ENCODE data around the gene PVALB.

- PRO-cap: no peak
These were observed 12.5 kb downstream of the MYH9 start for GRCh38 chr22:36375182-36375729.

GRCh38 chr22:36405128-36406231 is 17.7 kb upstream of the MYH9 start:
- PRO-cap: bidirectional peak, plus-strand start at chr22:36405961, minus-strand start at chr22:36405870

DNA sequence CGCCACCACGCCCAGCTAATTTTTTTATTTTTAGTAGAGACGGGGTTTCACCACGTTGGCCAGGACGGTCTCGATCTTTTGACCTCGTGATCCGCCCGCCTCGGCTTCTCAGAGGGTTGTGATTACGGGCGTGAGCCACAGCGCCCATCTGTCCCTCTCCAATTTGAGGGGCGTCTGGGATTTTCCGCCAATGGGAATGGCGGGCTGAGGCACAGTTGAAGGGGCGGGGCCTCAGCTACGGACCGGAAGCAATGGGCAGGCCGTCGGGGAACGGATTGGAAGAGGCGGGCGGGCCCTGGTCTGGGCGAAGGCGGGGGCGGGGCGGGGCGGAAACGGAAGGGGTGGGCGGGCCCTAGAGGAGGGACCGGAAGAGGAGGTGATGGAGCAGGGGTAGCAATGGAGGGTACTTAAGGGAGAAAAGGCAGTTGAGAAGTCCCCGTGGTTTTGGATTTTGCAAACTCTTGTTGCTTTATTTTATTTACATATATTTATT is 454 bp upstream of the TXN2 start:
- PRO-cap: bidirectional peak, plus-strand start at position 393 of the sequence, minus-strand start at position 120 of the sequence

DNA sequence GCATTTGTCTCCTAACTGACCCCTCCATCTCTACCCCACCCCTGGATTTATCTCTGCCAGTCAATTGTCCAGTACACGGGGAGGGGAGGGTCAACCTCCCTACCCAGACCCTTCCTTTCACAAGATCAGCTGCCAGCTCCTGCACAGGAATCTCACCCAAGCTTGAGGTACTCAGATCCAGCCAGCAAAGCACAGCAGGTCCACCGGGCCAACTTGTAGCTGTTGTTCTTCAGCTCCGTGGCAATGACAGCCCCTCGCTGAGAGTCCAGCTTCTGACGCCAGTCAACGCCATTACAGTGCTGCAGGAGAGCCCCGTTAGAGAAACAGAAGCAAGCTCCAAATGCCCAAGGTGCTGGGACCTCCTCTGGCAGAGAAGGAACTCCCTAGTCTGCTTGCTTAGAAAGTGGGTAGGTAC is 5.5 kb upstream of the FOXRED2 start:
- PRO-cap: no peak

GRCh38 chr22:36763442-36764223 is 12.3 kb downstream of the IFT27 start:
- PRO-cap: no peak

GRCh38 chr22:36816627-36817353 is at the start of gene PVALB:
PVALB (minus strand) TSS chr22:36817035.
- PRO-cap: no peak

GRCh38 chr22:36870238-36870828 is 9.5 kb downstream of the NCF4 start:
- PRO-cap: no peak

DNA sequence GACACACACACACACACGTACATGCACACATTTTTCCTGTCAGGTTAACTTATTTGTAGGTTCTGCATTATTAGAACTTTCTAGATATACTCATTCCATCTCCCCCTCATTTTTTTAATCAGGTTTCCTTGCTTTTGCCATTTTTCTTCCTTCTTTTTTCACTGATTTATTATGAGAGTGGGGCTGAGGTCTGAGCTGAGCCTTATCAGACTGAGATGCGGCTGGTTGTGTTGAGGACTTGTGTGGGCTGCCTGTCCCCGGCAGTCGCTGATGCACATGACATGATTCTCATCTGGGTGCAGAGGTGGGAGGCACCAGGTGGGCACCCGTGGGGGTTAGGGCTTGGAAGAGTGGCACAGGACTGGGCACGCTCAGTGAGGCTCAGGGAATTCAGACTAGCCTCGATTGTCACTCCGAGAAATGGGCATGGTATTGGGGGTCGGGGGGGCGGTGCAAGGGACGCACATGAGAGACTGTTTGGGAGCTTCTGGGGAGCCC is 25.3 kb downstream of the CSF2RB start:
- PRO-cap: no peak

DNA sequence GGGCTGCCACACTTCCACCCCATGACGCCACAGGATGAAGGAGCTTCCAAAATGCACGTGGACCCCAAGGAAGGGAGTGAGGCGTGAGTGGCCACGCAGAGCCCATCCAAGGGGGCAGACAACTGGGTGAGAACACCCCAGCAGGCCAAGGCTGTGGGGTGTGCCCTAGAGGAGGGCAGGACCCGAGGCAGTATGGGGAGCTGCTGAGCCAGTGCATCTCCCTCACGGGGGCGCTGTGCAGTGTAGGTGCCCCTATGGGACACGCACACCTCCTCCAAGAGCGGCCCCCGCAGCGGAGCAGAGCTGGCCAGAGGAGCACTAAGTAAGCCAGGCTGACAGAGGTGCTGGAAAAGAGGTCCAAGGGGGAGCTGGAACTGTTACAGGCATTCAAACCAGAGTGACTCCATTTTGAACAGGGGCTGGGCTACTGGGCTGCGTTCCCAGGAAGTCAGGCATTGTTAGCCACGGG is 30.3 kb downstream of the TEX33 start:
- PRO-cap: unidirectional peak, plus-strand start at position 300 of the sequence

GRCh38 chr22:36977764-36978447 is 29.7 kb downstream of the TEX33 start:
- PRO-cap: unidirectional peak, minus-strand start at chr22:36978138

GRCh38 chr22:37008352-37008859 is 755 bp upstream of the TEX33 start:
- PRO-cap: no peak

DNA sequence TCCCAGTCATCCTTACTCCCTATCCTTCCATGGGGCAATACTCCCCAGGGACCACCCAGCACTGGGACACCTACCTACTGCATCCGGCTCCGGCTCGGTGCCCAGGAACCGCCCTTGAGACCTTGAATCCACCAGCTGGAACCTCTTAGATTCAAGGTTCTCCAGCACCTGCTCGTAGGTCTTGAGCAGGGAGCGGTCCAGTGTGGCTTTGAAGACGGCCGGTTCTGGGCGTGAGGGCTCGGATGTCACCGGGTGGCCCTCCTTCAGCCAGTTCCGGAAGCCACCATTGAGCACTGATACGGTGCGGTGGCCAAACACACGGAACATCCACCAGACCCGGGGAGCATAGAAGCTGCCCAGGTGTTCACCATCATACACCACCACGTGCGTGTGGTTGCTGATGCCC is 1.2 kb downstream of the TST start:
- PRO-cap: no peak

DNA sequence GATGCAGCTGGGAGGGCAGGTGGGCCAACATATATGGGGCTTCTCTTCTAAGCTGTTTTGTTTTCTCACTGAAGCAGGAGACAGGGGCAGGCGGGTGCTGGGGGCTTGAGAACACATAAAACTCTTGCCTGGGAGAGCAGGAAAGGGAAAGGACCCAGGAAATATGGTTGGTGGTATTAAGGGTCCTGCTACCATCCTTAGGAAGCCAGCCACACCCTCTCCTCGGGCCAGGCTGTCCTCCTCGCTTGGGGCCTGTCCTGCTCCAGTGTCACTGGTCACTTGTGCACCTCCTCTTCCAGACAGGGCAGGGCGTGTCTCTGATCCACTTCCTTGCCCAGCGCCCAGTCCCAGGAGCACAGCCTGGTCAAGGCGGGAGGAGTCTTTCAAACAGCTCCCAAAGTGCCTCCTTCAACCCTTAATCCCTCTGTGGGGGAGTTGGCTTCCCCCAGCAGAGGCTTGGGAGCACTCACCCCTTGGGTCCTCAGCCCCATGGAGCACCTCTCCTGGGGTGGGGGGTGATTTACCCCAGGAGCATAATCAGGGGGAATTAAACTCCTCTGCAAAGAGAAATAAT is 8.2 kb downstream of the TMPRSS6 start:
- PRO-cap: no peak

DNA sequence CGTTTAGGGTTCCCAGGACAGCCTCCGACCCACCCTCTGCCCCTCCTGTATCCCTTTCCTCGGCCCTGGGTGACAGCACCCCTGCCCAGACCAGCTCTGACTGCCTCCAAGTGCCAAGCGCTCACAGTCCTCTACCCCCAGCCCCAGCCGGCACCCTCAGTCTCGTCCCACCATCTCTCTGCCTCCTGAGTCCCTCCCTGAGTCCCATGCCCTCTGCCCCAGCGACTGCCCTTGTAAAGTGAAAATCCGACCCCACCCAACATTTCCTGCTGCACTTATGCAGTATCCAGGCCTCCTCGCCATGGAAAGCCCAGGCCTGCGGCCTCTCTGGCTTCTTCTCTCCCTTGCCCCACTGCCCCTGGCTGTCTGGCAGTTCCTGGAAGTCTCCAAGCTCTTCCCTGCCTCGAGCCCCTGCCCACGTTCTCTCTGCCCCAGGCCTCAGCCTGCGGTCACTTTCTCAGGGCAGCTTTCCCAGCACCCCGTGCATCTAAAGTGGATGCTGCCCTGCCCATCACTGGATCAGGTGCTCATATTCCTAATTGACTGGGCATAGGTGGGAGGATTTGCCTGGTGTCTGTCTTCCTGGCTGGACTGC is 17.6 kb upstream of the IL2RB start:
- PRO-cap: no peak

DNA sequence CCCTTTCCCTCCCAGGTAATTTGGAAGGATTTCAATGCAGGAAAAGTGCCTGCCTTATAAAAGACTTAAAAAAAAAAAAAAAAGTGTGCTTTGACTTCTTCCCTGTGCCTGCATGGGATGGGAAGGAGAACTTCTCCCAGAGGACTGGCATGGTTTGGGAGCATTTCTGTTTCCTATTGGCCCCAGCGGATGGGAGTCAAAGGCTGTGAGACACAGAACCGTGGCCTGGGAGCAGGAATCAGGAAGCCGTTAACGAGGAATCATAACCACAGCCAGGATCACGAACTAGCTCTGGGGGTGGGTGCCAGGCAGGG is 583 bp downstream of the C1QTNF6 start:
- PRO-cap: no peak

GRCh38 chr22:37220472-37220980 is 8.2 kb upstream of the SSTR3 start:
- PRO-cap: no peak

- PRO-cap: no peak
These were observed 13.1 kb upstream of the SSTR3 start for GRCh38 chr22:37225105-37225990.

DNA sequence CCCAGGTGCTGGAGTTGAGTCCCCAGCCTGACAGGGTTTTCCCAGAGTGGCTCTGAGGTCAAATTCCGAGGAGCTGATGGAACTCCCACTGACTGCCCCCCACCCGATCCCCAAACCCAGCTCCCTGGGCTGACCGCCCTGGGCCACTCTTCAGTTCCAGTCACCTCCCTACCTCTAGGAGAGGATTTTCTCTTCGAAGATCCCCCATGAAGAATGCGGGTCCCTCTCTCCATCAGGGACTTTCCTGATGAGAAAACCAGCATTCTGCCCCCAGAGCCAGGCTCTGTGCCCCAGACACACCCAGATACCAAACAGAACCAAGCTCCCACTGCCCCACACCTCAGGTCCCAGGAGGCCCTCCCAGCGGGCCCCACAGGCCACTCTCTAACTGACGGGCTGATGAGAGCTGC is 12.1 kb upstream of the RAC2 start:
- PRO-cap: no peak

GRCh38 chr22:37419553-37420799 is 7.3 kb downstream of the ELFN2 start:
- PRO-cap: no peak

DNA sequence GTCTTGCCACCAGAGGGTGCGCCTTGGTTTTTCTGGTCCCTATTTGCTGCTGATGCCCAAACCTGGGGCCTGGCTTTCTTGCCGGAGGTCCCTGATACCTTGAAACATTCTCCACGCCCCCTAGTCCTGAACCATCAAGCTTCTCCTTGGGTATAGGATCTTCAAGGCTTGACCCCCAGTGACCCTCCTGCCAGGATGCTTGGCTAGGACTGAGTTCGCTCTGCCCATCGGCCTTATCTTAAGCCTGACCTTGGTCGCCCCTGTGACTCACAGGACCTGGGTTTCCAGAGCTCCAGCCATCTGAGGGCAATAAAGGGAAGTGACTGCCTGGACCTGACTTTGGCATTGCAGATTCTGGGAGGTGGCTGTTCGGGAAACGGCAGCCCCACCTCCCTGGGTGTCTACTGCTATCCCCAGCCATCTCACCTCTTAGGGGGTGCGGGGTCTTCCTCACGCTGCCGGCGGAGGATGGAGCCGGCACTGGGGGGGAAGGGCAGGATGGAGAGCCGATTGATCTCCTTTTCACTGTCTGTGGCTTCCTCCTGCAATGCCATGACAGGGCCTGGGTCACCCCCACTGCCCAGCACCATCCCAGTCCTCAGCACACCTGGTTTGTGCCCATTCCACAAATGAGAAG is 15.3 kb downstream of the CARD10 start:
- PRO-cap: no peak